Helper T cell (primary cell): ENCODE results near the genes TAFA1 and TMF1.

DNA sequence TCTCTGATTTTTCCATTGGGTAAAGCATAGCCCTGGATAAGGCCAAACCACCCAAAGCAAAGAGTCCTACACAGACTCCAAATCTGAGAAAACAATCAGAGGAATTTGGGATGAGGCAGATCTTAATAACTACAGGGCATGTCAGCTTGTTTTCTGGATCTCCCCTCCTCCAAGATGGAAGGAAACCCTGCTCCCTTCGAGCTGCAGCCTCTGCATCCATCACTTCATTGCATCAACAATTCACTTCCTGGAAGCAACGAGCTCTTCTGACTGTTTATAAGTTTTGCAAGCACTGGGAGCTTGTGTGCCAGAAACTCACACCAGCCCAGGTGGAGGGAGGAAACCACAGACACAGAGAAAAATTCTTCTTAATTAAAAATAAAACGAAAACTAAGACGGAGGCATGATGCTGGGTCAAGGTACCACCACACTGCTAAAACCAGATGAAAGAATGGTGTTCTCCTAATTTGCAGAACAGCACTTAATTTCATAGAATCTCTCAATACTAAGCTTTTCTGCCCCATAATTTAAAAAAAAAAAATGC, 10.6 kb downstream of the LRIG1 start:
- PRO-cap, 2 experiments: no peak in any of the 2 experiments

DNA sequence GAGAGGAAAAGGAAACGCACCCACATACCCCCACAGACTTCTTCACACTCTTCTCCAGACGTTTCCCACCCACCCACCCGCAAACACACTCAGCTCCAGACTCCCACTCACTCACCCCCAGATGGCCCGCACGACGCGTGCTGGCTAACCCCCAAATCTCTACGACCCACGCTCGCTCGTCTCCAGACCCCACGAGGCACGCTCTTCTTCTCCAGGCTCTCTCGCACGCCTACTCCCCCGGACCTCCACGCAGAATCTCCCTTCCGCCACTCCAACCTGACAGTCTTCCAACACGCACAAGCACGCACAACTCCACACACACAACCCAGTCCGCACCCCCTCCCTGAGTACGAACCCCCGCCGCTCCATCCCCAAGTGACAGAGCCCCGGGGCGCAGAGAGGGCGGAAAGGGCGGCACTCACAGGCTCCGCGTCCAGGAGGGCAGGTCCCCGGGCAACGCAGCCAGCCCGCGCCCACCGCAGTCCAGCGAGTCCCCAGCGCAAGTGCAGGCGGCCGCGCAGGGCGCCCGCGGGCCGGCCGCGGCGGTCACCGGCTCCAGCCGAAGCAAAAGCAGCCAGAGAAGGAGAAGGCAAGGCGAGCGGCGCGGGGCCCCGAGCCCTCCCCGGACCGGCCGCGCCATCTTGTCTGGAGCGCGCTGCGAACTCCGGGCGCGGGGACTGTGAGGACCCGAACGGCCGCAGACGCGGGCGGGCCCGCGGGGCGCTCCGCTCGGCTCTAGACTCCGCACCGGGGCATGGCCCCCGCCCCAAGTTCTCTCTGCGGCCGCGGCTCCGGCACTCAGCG, 852 bp downstream of the LRIG1 start:
- PRO-cap, 2 experiments: peak in 2 of 2 experiments; most common plus-strand start position 396 of the sequence (in 1); most common minus-strand start position 345 of the sequence (in 1)

GRCh38 chr3:66505263-66505882, 4.6 kb upstream of the LRIG1 start:
- PRO-cap, 2 experiments: no peak in any of the 2 experiments

DNA sequence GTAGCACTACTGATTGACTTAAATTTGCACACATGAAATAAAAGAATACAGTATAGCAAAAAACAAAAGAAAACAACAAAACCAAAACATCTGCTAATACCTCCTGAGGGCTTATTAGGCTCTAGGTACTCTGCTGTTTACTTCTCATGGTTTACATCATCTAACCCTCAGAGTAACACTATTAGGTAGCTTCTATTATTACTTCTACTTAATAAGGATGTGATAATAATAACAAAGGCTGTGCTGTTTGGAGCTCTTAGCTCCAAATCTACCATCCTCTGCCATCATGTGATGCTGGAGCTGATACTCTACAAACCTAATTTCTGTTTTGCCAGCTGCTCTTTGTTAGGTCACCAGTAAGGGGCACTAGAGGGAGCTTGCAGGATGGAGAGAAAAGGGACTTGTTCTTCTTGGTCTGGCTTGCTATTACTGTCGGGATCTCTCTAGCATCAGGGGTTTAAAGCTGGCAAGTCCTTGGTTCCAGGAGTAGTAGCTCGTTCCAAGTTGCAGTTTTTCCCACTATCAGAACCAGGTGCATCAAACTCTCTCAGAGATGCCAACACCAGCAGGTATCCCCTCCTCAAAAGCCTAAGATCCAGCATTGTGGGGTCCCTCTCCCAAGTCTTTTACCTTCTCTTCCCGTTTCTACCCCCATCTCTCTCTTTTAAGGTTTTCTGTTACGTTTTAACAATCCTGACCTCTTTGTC, 194.9 kb upstream of the KBTBD8 start:
- PRO-cap, 2 experiments: no peak in any of the 2 experiments

- PRO-cap, 2 experiments: no peak in any of the 2 experiments
Observed at GRCh38 chr3:66822247-66822705, 175.8 kb upstream of the KBTBD8 start.

GRCh38 chr3:67646676-67647297, 7.6 kb downstream of the SUCLG2 start:
- PRO-cap, 2 experiments: no peak in any of the 2 experiments

DNA sequence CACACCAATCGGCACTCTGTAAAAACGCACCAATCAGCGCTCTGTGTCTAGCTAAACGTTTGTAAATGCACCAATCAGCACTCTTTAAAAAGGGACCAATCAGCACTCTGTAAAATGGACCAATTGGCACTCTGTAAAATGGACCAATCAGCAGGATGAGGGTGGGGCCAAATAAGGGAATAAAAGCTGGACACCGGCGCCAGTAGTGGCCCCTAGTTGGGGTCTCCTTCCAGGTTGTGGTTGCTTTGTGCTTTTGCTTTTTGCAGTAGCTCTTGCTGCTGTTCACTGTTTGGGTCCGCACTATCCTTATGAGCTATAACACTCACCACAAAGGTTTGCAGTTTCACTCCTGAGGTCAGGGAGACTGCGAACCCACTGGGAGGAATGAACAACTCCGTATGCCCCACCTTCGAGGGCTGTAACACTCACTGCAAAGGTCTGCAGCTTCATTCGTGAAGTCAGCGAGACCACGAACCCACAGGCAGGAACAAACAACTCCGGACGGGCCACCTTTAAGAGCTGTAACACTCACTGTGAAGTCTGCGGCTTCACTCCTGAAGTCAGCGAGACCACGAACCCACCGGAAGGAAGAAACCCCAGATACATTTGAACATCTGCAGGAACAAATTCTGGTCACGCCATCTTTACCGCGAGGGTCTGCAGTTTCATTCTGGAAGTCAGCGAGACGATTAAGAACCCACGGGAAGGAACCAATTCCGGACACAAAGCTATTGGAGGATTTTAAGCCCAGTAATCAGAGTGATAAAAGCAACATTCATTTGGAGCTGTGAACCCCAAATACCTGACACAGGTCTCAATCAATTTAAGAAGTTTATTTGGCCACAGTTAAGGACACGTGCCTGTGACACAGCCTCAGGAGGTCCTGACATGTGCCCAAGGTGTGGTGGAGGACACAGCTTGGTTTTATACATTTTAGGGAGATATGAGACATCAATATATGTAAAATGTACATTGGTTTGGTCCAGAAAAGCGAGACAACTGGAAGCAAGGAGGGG, 1.3 kb upstream of the SUCLG2 start:
- PRO-cap, 2 experiments: peak in 2 of 2 experiments; most common plus-strand start position 449 of the sequence (in 2); most common minus-strand start position 310 of the sequence (in 1)

- PRO-cap, 2 experiments: no peak in any of the 2 experiments
Observed at GRCh38 chr3:68003981-68004643, at the start of gene TAFA1. TAFA1 (plus strand) TSS chr3:68004247.

- PRO-cap, 2 experiments: peak in 2 of 2 experiments; most common plus-strand start chr3:69051876 (in 2); most common minus-strand start chr3:69052107 (in 2)
Observed at GRCh38 chr3:69051750-69052638, at the start of gene TMF1. TMF1 (minus strand) TSS chr3:69052333.

DNA sequence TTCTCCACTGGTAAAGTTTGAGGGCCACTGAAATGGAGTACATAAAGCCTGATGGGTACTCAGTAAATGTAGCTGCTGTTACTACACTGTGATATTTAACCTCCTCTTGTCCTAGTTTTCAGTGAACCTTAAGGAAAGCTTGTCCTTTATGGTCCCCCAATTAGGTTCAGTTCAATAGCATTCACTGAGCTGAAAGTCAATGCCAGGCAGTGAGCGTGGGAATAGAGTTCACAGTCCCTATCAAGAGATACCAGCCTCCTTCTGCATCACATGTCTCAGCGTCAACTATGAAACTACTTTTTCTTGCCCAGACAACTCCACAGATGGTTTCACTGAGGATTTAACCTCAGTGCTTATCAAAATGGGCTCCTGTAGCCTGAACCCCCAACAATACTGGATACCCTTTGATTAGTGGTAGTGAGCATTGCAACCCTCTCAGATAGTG, 1.3 kb upstream of the UBA3 start:
- PRO-cap, 2 experiments: no peak in any of the 2 experiments

GRCh38 chr3:69240663-69241388, 118.4 kb upstream of the LMOD3 start:
- PRO-cap, 2 experiments: no peak in any of the 2 experiments

DNA sequence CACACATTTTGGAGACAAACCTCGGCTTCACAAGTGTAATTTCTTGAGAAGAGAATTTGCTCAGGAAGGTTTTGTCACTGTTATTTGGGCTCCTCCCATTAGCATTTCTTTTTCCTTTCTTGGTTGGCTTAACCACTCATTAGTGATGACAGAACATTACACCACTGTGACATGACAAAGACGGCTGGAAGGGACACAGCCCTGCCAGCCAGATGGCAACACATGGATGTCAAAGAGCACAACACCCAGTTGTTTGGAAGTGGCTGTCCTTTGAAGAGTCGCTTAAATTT, 93.0 kb downstream of the FRMD4B start:
- PRO-cap, 2 experiments: no peak in any of the 2 experiments

- PRO-cap, 2 experiments: no peak in any of the 2 experiments
Observed at GRCh38 chr3:69740122-69741093, 1.1 kb downstream of the MITF start.

DNA sequence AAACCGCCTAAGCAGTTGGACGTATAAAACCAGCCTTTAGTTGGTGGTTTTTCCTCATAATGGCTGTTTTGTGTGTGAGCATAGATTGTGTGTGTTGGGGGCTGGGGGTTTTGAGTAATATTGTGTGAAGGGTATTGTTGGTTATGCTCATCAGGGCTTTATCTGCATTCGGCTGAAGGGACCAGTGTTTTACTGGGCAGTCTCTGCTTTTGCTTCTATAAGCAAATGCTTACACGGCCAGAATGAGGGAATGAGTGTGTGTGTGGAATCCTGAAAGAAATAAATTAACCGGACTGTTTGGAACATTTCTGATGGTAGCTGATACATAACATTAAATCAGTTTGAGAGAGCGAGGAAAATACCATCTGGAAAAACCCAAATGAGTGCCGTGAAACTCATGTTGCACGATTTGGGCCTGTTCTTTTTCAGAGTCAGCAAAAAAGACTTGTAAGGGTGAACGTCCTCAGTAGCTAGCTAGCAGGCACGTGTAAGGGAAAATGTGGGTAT, 1.9 kb downstream of the MITF start:
- PRO-cap, 2 experiments: no peak in any of the 2 experiments

GRCh38 chr3:69746540-69747118, 7.4 kb downstream of the MITF start:
- PRO-cap, 2 experiments: no peak in any of the 2 experiments

DNA sequence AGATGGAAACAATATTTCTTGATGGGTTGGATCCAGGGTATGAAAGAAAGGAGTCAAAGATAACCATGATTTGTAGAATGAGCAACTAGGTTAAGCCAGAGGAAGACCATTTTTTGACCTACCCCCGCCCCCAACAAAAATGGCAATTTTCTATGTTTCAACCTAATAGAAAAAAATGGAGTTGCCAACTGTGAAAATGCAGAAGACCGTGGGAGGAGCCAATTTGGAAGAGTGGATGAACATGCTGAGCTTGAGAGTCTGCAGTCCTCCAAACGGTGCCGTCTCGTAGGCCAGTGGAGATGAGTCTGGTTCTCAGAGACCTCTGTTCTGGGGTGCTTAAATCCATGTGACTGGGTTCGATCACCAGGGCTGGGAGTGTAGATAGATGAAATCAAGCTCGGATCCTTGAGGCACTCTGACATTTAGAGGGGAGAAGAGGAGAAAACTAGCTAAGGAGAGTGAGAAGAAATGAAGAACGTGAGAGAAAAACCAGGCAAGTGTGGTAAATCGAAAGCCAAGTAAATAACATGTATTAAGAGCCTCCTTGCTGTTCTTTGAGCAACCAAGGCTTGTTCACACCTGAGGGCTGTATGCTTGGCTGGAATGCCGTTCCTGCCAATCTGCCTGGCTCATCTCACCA, 190.7 kb downstream of the MITF start:
- PRO-cap, 2 experiments: no peak in any of the 2 experiments

DNA sequence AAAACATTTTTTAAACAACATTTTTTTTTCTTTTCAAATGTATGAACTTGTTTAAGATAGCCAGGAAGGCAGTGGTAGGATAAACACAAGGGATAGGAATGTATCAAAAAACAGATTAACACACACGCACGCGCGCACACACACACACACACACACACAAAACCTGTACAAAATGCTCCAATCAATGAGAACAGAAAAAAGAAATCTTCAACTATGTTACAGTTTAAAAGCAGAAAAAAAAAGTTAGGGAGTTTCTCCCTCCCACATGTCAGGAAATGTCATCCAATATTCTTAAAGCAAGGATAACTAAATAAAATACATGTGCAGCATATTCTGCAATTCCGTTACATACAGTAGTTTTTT, 627.8 kb downstream of the FOXP1 start:
- PRO-cap, 2 experiments: no peak in any of the 2 experiments

- PRO-cap, 2 experiments: no peak in any of the 2 experiments
Observed at GRCh38 chr3:70977747-70978292, 605.7 kb downstream of the FOXP1 start.

GRCh38 chr3:71078681-71079395, 504.7 kb downstream of the FOXP1 start:
- PRO-cap, 2 experiments: peak in 2 of 2 experiments; most common plus-strand start chr3:71079077 (in 1)

- PRO-cap, 2 experiments: peak in 2 of 2 experiments; most common plus-strand start chr3:71130957 (in 2); most common minus-strand start chr3:71130586 (in 2)
Observed at GRCh38 chr3:71130411-71131434, 452.8 kb downstream of the FOXP1 start.